Ascending aorta (tissue), 1 donor: ENCODE results near the gene RPE.

- PRO-cap, result no peak
These were observed 135.9 kb downstream of the PTH2R start for GRCh38 chr2:208542273-208543154.

DNA sequence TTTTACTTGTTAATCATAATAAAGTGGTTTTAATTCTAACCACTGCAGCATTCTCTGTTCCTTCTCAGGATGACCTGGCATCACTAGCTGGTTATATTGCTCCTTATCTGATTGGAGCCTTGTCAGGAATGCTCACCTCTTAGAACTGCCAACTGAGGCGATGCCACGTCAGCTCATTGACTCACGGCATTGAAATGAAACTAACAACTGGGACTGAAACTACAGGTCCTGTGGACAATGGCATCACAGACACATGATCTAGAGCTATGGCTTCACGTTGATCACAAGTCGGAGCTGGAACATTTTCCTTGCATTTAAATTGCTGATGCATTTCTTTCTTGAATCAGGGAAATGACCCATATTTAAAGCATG lies 54.9 kb upstream of the MAP2 start:
- PRO-cap, result no peak

- PRO-cap, result no peak
These were observed at the start of gene RPE for GRCh38 chr2:210002090-210003450. TSS of gene RPE (plus strand) at chr2:210002638.

DNA sequence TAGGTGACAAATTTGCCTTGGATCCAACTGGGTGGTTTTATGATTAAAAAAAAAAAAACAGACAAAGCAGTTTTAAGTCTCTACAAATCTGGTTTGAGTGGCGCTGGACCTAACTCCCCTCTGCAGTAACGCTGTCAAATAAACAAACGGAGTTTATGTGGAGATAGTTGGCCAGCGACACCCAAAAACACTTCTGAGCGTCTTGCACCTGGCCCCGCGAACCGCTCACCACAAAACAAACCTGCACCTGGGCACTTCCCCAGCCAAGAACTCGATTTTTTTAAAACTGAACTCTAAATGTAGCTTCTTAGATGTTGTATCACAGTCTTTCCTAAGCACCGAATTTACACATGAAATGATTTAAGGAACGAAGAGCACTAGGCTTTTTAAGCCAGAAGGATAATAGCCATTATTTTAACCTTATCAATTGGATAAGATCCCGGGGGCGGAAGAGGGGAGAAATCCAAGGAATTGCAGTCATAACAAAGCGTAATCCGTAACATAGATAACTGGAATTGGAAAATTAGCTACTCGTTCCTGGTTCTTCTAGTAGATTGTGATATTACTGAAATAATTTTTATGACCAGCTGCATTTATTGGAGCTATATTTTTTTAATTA lies 851 bp upstream of the KANSL1L start:
- PRO-cap, result unidirectional peak, minus-strand start at position 230 of the sequence

GRCh38 chr2:210253272-210253617 lies 28.0 kb upstream of the ACADL start:
- PRO-cap, result no peak

- PRO-cap, result no peak
These were observed 3.0 kb upstream of the CPS1 start for GRCh38 chr2:210553311-210553849.

DNA sequence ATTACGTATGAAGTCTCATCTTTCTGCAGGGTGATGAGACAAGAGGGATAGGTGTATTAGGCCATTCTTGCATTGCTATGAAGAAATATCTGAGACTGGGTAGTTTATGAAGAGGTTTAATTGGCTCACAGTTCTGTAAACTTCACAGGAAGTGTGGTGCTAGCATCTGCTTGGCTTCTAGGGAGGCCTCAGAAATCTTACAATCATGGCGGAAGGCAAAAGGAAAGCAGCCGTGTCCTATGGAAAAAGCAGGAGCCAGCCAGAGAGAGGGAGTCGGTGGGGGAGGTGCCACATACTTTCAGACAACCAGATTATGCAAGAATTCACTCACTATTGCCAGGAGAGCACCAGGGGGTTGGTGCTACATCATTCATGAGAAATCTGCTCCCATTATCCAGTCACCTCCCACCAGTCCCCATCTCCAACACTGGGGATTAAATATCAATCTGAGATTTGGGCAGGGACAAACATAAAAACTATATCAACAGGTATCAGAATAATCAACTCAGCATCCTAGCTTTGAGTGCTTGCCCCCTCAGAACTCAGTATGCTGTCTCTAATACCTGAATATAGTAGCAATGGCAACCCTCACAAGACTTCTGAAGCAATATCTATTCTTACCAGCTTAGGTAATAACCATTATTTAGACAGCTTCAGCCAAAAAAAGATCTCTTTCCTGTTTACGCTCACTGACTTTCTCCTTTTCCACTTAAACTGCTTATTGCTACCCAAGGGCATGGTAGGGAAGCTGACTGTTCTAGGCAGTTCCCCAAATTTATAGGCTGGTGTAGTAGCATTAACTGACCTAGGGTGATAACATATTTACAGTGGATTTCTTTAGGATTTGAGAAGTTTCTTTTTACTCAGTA lies 64.2 kb downstream of the CPS1 start:
- PRO-cap, result unidirectional peak, minus-strand start at position 552 of the sequence

- PRO-cap, result no peak
These were observed 80.4 kb downstream of the CPS1 start for GRCh38 chr2:210636465-210637447.

DNA sequence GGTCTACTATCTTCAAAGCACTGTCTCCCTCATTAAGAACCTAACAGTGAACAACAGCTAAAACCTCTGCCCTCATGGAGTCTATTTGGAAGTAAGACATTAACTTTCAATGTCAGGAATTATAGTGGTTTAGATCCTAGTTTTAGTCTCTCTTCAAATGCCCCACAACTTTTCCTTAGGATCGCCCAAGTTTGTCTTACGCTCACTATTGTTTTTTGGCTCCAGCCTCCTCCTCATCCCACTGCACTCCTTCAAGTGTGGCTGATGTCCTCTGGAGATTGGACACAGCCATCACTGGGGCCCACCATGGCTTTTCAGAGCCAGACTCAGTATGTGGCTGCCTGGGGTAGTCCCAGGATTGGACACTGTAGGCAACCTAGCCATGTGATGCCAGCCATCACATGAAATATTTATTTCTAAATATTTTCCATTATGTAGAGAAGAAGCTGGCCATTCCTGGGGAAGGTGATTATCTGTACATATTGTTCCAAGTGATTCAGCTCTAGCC lies 290.7 kb downstream of the CPS1 start:
- PRO-cap, result no peak

GRCh38 chr2:212905459-212905686 lies 246.0 kb downstream of the IKZF2 start:
- PRO-cap, result no peak

DNA sequence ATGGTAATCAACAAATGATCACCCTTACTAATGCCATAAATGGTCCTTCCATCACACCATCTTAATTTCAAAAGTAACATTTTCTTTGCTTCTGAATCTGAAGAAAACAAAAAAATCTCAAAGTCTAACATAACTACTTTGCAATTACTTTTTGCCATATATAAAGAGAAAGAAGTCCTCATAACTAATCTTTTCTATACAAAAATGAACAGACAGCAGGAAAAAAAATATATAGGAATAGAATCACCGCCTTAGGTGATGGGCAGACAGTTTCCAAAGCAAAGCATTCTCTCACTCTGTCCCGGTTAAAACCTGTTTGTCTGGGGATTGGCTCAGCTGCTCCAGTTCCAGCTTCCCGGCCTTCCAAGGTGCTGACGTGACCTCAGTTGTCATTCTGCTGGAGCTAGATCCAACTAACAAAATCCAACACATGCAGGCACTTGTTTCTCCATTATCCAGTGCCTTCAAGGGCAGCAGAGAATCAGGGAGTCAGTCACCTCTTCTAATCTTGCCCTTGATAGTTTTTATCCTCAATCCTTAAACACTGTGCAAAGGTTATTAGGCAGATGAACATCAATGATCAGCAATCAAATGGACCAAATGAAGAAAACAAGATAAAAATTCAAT lies 52.9 kb downstream of the IKZF2 start:
- PRO-cap, result no peak

GRCh38 chr2:213151240-213151458 lies 263 bp downstream of the IKZF2 start:
- PRO-cap, result no peak

DNA sequence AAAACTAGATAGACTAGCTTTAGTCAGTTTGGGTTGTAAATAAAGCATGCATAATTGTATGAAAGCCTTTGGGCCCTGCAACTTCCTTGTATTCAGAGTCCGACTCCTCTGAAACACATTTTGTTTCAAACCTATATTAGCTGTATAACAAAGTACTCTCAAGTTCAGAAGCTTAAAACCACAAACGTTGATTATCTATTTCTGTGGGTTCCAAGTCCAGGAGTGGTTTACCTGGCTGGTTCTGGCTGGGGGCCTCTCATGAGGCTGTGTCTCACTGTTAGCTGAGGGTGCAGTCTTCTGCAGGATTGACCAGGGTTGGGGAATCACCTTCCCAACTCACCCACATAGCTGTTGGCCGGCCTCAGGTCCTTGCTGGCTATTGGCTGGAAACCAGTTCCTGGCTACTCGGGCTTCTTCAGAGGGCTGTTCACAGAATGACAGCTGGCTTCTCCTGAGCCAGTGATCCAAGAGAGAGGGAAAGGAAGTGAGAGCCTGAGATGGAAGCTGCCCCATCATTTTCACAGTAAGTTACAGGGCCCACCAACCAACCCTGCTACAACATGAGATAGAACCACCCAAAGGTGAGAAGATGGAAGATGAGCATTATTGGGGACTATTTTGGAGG lies 18.0 kb upstream of the ATIC start:
- PRO-cap, result no peak

- PRO-cap, result no peak
These were observed 49.0 kb downstream of the ATIC start for GRCh38 chr2:215360491-215361711.

DNA sequence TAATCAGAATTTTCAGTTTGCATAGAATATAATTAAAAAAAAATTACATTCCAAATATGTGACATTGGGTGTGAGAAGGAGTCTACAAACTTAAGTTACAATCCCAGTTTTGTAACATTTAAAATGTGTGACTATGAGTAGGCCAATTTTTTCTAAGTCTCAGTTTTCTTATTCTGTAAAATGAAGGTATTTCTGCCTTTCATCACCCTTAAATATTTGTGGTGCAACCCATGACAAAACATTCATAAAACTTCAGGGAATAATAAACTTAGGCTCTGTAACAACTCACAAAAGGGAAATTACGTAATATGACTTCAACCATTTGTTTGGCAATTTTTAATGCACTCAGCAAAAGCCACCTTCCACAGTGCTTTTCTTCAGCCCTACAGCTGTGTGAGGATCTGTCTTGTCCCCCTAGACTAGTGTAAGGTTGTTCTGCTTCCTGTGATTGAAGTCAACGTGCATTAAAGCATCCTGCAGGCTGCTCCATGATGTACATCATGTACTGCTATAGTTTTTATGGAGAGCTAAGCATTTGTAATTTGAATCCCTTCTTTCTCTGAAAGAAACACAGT lies 39.3 kb downstream of the FN1 start:
- PRO-cap, result no peak

GRCh38 chr2:215431631-215432387 lies 4.1 kb downstream of the FN1 start:
- PRO-cap, result no peak

DNA sequence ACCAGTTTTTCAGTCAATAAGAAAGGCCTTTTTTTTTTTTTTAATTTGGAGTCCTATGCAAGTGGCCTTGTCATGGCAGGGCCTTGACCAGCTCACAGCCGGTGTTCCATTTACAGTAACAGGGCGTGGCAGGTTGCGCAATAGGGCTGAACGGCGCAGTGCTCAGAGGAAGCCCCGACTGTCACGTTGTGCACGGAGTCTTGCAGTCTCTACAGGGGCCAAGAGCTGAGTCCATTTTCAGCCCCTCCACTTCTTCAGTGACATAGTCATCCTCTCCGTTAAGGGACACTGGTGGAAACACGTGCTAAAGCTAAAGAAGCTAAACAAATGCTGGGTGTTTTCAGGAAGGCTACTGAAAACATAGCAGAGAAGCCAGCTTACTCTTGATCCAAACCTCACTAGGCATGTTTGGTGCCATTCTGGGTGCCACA lies 184.2 kb upstream of the FN1 start:
- PRO-cap, result no peak

DNA sequence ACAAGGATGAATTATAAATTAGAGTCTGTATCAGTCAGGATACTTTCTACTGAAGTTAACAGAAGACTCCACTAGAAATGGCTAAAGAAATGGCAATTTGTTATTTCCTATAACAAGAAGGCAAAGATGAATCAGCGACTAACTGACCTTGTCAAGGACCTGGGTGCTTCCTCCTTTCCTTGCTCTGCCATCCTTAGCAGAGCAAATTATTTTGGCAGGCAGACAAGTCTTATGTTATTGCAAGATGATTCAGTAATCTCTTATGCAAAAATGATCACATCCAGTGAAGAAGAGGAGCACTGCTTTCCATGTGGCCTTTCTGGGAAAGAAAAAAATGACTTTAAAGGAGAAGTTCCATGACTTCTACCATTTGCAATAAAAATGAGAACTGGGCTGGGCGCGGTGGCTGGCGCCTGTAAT lies 265.0 kb upstream of the FN1 start:
- PRO-cap, result no peak

DNA sequence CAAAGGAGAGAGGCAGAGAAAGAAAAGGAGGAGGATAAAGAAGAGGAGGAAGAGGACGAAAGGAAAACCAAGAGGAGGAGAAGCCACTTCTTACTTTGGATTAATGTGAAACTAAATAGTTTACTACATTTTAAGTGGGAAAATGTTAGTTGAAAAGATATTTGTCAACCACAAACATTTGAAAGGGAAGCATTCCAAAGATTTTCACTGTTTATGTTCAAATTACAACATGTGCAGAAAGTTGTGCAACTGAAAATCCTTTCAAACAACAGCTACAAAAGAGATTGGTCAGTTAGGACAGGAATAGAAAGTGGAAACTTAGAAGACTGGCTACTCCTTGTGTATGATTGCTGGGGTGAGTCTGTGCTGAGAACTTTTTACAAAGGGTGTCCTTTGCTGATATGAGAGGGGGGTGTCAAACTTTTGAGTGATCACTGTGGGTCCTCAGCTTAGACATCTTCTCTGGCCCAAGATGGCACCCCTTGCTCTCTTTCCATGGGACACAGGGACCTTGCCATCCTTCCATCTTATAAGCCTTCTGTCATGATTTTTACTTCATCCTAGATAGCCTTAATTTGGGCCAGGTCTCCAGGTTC lies 277.6 kb upstream of the FN1 start:
- PRO-cap, result no peak

DNA sequence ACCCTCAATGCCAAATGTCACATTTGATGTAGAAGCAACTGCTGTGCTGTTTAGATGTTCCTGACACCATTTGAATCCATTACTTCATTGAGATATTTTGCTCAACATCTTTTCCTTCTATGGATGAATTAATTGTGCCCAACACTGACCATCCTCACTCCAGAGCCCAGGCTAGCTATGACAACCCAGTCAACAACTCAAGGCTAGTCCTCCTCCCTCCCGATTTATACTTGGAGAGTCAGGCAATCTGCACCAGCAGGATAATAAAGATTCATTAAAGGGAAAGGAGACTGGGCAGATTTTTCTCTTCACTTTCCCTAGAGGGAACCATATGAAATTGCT lies 240.2 kb downstream of the MREG start:
- PRO-cap, result no peak